Tibial artery (tissue), 1 donor: ENCODE results near the genes SLTM and LDHAL6B.

GRCh38 chr15:57632200-57632722 is 40.6 kb downstream of the MYZAP start:
- PRO-cap = no peak

DNA sequence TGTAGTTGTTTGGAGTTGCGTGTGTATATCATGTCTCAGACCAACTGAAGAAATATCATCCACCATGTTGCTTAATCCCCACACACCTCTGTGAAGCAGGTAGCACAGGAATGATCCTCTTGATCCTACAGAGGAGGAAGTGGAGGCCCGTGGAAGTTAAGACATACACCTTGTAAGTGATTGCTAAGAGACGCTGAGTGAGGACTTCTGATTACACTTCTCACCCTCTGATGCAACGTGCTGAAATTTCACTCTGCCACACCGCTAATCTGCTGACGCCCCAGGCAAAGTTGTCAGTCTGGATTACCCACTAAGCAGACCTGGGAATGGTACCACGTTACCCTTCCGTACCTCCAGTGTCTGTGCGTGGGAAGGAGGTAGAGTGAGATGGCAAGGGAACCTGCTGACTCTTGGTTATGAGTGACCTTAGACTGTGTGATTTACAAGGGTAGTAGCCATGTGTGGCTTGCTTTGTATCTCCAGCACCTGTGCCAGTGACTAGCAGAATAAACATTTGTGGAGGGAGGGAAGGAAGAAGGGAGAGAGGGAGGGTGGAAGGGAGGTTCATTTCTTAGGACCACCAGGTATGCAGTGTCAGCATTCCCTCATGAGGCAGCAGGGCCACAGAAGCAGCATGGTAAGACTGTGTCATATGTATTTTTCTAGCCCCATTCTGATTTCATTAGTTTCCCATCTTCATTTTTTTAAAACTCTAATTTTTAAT is 115.1 kb downstream of the ALDH1A2 start:
- PRO-cap = no peak

DNA sequence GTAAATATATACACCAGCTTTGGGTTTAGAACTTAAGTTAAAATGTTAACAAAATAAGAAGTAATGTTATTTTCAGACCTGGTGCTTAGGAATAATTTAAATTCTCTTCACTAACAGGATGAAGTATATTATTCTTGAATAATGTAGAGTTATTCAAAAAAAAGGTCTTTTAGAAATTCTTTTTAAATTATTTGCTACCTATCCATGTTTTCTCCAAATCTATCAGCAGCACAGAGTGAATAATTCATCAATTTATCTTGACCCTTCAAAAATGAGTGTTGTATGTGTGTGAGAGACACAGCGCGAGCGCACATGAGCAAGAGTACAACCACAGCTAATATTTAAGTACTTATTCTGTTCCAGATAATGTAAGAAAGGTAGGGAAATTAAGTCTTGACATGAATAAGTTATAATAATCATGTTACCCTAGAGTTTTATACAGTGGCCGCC is 9.7 kb downstream of the ALDH1A2 start:
- PRO-cap = no peak

DNA sequence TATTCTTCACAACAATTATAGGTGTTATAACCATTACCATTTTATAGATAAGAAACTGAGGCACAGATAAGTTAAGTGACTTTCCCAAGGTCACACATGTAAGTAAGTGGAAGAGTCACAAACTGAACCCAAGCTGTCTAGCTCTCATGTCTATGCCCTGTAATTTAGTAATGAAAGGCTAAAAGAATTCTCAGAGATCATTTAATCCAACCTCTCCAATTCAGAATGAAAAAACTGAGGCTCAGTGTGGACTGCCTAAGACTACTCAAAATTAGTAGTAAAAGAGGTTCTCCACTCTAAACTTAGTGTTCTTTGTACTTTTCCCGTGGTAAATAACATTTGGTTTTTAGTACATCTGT is 29.7 kb upstream of the ALDH1A2 start:
- PRO-cap = no peak

GRCh38 chr15:58145982-58147266 is 8.2 kb downstream of the AQP9 start:
- PRO-cap = unidirectional peak, minus-strand start at chr15:58146863

DNA sequence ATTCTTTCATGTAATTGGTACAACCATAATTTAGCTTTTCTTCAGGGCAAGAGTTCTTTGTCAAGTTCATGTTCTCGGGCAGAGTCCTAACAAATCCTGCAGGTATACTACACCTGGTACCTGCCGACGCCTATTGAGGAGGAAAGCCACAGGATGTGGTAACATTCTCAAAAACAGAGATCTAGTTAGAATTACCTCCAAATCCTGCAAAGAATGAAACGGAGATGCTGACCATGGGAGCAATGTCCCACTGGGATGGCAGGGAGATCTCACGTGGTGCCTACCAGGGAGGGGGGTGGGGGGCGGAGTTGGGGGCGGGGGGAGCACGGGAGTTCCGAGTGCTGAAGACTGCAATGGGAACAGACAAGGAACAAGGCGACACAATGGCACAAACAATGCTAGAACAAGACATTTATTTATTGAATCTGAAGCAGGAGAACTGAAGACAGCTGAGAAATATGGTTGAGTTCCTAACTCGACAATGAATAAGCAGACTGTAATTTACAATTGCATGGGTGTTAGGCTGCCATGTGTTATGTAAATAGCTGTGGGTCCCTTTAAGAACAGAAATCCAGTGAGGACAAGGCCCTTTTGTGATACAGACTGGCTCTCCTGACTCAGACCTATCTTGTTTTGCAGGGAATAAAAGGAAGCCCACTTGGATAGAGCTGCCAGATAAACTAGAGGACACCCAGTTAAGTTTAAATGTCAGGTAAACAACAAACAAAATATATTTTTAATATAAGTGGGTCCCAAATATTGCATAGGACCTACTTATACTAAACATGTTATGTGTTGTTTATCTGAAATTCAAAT is 91.1 kb downstream of the AQP9 start:
- PRO-cap = no peak

GRCh38 chr15:58241829-58242401 is 103.7 kb downstream of the AQP9 start:
- PRO-cap = no peak

GRCh38 chr15:58282975-58283218 is 144.7 kb downstream of the AQP9 start:
- PRO-cap = no peak

DNA sequence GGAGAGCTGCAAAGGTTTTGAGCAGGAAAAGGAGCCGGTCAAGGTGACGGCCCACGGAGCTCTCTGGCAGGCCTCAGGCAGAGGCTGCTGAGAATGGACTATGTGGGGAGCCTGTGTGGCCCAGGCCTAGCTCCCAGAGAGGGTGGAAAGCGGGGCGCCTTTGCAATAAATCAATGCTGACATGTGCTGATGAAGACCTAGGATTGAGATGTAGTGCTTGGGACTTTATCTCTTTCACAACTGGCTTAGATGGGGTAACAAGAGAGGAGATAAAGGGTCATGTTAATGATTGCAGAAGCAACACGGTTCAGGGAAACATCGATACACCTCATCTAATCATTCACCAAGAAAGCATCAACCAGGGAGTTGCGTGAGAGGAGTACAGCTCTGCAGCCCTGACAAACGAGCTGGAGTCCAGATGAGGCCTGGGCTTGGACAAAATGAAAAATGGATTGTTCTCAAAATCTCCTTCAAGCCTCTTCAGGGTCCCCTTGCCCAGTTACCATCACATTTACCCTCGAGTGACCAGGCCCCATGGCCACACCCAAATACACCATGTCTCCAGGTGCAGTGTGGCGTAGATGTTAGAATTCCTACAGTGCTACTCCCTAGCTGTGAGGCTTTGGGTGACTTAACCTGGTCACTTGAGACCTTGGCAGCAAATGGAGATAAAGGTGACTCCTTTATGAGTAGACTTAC is 146.5 kb upstream of the LIPC start:
- PRO-cap = no peak

- PRO-cap = no peak
Measured at GRCh38 chr15:58438754-58439347, 7.1 kb downstream of the LIPC start.

GRCh38 chr15:58575111-58575614 is 143.4 kb downstream of the LIPC start:
- PRO-cap = no peak

DNA sequence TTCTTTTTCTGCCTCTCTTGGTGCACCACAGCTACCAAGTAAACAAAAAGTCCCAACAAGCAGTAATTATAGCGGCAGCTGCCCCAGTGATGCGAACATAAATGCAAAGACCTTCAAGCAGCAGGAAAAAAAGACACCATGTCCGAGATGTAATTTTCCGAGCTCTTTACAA is 570 bp upstream of the ADAM10 start:
- PRO-cap = no peak

DNA sequence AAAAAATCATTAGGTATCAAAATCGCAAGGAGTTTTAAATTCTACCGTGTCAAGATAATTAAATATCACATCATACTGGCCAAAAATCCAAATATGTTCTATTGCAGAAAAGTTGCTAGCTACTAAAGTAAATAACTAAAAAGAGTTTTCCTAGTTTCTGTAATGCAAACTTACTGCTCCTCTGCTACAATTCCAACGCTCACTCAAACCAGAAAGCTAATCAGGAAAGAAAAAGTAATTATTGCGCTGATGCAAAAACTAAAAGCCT is 918 bp downstream of the SLTM start:
- PRO-cap = no peak

DNA sequence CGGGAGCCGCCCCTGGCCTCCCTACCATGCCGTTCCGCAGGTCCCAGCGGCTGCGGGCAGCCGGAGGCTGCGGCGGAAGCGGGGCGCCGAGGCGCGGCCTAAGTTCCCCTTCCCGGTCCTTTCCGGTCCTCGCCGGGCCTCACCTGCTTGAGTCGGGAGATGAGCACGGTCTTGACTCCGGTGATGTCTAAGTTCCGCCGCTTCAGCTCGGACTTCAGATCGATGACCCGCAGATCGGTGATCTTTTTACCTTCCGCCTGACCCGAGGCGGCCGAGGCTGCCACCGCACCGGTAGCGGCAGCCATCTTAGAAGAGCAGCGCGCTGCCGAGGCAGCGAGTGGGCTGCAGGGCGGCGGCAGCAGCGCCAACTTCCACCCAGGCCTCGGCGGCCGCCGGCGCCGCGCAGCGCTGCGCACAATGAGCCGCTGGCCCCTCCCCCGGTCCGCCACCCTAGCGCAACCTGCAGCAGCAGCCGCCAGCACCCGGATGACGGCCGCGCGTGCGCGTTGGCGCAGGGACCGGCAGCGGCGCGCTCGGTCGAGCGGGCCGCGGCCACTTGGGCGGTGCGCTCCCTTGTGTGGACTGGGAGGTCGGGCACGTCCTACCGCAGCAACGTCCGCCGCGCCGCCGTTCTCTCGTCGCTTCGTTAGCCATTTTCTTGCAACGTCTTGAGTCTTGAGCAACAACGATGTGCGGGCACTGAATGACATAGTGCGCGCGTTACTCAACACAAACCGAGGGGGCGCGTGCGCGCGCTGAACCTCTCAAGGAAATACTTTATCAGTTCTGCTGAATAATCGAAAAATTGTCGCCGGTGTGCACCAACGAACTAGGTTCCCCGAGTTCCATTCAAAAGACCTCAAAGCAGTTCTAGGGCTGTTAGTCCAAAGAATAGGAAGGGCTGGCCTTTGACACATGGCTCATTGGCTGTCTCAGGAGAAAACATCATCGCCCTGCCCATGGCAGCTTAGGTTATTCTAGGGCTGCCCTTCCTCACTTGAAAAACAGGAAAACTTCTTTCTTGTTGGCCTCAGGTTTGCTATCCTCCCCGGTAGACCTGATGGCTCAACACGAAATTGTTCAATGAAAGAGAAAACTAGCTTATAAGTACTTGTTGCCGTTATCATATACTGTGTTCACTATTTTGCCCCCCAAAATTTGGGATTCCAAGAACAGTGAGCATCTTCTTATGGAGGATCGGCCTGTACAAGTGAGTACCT is at the start of gene SLTM:
Gene SLTM (minus strand): TSS at position 419 of the 1,220 bp plus-strand sequence.
- PRO-cap = bidirectional peak, plus-strand start at position 555 of the sequence, minus-strand start at position 407 of the sequence

- PRO-cap = no peak
Measured at GRCh38 chr15:59089236-59089895, 15.6 kb upstream of the CCNB2 start.

- PRO-cap = no peak
Measured at GRCh38 chr15:59168534-59169101, 38.0 kb upstream of the LDHAL6B start.

DNA sequence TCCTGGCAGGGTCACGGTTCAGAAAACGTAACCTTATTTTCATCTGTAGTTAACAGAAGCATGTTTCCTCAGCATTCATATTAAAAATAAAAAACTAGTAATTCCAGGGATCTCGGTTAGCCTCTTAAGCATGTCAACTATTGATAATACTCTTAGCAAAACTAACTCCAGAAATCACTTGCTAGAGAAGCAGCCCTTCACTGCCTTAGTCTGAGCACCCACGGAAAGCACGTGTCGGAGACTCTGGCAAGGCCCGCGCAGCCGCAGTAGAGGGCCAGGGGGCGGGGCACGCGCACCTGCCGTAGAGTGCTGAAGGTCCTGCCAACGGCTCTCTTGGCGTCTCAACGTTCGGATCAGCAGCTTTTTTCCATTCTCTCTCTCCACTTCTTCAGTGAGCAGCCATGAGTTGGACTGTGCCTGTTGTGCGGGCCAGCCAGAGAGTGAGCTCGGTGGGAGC is at the start of gene LDHAL6B:
Gene LDHAL6B (plus strand): TSS at position 304 of the 457 bp plus-strand sequence.
- PRO-cap = no peak

GRCh38 chr15:59271795-59272256 is 65.2 kb downstream of the LDHAL6B start:
- PRO-cap = no peak

GRCh38 chr15:59354589-59355018 is 18.1 kb downstream of the MYO1E start:
- PRO-cap = no peak

DNA sequence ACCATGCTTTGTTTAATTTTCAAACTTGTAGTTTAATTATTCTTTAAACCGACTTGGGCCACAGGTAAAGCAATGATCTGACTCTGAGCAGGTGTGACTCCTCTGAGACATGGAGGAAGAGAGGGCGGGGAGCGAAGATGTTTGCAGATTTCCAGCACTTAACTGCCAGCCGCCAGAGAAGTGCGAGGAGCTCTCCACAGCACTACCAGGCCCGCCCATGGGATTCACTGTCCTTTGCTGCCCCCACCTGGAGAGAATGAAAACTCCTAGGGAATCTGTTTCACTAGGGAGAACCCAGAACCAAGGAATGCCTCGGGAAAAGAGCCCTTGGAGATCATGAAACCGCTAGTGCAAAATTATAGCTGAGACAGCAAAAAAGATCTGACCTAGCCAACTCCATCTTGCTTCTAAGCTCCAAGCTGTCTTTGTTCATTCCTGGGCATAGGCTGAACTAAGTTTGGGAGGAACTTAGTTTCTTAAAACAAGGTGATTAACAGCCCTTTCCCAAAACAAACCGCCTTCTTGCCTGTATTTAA is 82.7 kb upstream of the GCNT3 start:
- PRO-cap = no peak